Epithelial cell of prostate (primary cell): ENCODE data around the gene MAP3K20.

GRCh38 chr2:171864397-171864853 lies 29.6 kb downstream of the SLC25A12 start:
- RRBS: no CpG with 5 or more reads among the region's 5 CpGs

GRCh38 chr2:172226199-172226636 lies 123.5 kb upstream of the DLX2 start:
- RRBS: no CpG with 5 or more reads among the region's 6 CpGs

- RRBS: no CpG with 5 or more reads among the region's 5 CpGs
These were observed 87.8 kb upstream of the ITGA6 start for GRCh38 chr2:172339521-172340017.

- RRBS: no CpG with 5 or more reads among the region's 10 CpGs
These were observed 34.4 kb downstream of the ITGA6 start for GRCh38 chr2:172461672-172462355.

DNA sequence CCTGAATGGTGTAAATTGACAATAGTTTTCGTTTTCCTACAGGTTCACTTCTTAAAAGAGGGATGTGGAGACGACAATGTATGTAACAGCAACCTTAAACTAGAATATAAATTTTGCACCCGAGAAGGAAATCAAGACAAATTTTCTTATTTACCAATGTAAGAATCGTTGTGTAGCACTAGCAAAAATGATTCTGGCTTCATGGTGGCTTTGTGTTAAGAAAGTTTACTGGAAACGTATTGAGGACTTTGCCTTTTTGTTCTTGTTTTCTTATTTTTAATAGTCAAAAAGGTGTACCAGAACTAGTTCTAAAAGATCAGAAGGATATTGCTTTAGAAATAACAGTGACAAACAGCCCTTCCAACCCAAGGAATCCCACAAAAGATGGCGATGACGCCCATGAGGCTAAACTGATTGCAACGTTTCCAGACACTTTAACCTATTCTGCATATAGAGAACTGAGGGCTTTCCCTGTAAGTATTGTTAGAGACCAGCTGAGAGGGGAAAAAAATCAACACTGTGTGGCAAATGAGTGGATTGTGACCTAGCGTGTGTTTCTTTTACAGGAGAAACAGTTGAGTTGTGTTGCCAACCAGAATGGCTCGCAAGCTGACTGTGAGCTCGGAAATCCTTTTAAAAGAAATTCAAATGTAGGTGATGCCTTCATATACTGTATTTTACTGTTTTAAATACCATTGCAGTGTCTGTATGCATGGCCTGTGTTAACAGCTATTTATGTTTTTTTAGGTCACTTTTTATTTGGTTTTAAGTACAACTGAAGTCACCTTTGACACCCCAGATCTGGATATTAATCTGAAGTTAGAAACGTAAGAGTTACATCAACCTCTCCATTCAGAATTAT lies 59.8 kb downstream of the ITGA6 start:
- RRBS: no CpG with 5 or more reads among the region's 12 CpGs

DNA sequence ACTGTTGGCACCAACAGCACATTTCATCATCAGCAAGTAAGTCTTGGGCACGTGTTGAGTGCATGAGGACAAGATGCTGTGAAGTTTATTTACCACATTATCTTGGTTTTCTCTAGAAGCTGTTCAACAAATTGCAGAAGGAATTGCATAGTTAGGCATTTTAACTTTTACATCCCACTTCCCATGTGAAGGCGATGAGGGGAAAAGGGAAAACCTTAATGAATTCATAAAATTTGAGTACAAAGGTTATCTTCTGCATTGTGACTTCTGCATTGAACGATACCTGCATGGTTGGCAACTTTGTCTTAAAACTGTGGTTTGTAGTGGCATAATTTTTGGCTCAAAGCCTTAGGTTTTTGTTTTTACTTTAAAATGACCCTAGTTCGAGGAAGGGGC lies 947 bp downstream of the PDK1 start:
- RRBS: no CpG with 5 or more reads among the region's 4 CpGs

- RRBS: no CpG with 5 or more reads among the region's 6 CpGs
These were observed 58.4 kb downstream of the PDK1 start for GRCh38 chr2:172614168-172614730.

DNA sequence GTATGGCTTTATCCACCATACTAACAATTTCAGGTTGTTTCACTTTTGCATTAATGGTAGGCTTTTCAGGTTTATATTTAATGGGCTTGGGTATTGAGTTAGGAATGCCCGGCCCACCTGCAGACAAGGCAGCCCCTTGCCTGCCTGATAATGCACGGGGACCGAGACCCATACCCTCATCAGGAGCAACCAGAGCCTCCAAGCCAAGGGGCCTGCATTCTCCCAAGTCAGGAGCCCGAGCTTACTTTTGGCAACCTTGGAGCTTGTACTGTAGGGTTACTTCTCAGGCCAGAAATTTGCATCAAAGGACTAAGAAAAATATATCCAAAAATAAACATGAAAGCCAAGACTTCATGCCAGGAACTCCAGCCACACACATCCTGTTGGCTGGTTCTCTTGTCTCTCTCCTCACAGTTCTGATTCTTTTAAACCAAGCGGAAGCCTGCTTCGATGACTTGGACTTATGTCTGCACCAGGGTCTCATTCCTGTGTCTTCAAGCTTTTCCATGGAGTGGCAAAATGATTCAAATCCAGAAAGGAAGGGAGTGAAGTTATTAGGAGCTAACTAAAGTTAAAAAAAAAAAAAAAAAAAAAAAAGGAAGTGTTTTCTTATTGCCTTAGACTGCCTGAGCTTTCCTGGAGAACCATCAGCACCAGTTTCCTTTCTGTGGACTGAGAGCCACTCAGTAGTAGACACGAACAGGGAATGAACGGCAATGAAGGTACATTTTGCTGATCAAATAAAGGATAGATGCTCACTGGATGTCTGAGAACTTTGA lies 85.7 kb downstream of the RAPGEF4 start:
- RRBS: no CpG with 5 or more reads among the region's 8 CpGs

DNA sequence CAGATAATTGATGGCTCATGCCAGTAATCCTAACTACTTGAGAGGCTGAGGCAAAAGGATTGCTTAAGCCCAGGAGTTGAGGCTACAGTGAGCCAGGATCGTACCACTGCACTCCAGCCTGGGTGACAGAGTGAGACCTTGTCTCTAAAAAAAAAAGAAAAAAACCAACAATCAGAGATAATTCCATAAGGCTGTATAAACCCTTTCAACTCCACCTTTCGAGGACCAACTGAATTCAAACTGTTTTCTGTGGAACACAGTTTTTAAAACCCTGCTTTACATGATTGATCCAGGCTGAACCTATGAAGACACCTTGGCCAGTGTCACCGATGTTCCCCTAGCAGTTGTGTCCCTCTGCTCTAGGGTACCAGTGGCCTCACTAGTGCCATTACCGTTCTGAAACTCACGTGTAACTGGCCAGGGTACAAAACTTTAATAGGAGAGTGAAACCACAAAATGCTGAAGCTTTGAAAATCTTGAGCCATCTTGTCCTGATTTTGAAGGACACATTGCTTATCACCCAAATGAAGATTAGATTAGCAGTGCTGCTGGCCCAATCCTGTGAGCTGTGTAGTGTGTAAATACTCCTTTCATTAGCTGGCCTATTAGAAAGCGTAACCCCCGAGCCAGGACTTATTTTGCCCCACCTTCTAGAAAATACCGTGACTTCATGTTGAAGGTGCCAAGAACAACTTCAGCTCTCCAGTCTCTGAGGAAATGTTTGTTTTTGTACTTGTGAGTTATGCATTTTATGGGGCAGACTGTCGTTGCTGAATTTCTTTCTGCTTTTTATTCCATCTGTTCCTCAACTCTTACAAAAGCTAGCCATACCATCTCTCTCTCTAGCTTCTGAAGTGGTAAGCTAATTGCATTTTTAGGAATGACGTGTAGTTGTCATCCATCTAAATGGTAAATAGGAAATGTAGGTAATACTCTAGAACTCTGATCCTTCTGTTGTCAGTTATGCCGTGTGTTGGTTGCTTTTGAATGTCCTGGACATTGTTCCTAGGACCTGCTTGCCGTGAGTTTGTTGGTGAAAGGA lies 147.8 kb upstream of the MAP3K20 start:
- RRBS: no CpG with 5 or more reads among the region's 12 CpGs

DNA sequence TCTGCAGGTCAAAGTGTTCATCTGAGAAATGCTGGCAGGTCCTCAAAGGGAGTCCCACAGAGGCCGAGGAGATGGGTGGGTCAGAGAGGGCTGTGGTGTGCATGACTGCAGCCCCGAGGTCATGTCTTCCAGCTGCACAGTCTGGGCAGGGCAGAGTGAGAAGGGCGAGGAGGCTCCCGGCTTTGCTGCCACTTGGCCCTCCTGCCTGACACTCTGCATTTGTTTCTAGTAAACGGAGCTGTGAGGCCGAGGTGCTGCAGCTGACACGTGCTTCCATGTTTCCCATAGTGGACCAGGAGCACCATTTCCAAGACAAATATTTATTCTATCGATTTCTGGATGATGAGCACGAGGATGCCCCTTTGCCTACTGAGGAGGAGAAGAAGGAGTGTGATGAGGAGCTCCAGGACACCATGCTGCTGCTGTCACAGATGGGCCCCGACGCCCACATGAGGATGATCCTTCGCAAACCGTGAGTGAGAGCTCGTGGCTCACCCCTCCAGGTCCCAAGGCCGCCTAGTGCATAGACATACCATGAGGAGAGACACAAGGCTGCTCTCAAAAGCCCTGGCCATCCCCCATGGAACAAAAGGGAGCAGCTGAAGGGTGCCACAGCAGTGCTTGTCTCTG lies 108.6 kb upstream of the MAP3K20 start:
- RRBS: no CpG with 5 or more reads among the region's 15 CpGs

- RRBS: 2% methylated on average over 14 of the region's 66 CpGs
These were observed at the start of gene MAP3K20 for GRCh38 chr2:173075608-173076152. Gene MAP3K20, plus strand, starts transcription at chr2:173075846.

GRCh38 chr2:173192064-173192539 lies 116.5 kb downstream of the MAP3K20 start:
- RRBS: no CpG with 5 or more reads among the region's 4 CpGs

DNA sequence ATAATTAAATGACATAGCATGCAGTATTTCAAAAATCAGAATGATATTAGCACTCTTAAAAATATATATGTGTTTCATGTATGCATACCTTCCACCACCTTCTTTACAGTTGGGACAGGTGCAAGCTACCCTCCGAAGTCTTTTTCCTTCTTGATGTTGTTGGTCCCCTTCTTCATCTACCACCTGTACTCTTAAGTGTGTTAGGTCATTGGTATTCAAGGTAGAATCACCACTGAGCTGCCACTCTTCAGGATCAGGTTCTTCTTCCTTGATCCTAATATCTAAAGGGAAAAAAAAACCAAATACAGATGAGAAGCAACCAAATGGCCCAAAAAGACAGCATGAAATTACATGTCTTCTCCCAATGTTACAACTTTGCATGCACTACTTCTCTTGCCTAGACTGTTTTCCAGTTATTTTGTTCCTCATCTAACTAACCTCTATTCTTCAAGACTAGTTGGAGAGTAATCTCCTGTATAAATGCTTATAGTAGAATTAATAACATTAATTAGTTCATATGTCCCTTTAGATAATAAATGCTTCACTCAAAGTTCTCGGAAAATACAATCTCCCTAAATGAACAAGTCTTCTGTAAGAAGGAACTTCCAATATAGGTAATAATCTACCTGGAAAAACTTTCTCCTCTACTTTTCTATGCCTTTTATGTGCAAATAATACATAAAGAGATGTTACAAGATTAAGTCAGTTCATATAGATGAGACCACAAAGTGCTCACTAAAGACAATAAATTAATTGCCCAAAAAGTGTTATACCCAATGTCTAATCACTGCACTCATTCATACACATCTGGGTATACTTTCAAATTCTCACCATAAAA lies 46.4 kb downstream of the SP3 start:
- RRBS: no CpG with 5 or more reads among the region's 2 CpGs

GRCh38 chr2:173943156-173943940 lies 21.8 kb downstream of the SP3 start:
- RRBS: no CpG with 5 or more reads among the region's 6 CpGs

GRCh38 chr2:173957472-173957846 lies 7.7 kb downstream of the SP3 start:
- RRBS: no CpG with 5 or more reads among the region's 2 CpGs

DNA sequence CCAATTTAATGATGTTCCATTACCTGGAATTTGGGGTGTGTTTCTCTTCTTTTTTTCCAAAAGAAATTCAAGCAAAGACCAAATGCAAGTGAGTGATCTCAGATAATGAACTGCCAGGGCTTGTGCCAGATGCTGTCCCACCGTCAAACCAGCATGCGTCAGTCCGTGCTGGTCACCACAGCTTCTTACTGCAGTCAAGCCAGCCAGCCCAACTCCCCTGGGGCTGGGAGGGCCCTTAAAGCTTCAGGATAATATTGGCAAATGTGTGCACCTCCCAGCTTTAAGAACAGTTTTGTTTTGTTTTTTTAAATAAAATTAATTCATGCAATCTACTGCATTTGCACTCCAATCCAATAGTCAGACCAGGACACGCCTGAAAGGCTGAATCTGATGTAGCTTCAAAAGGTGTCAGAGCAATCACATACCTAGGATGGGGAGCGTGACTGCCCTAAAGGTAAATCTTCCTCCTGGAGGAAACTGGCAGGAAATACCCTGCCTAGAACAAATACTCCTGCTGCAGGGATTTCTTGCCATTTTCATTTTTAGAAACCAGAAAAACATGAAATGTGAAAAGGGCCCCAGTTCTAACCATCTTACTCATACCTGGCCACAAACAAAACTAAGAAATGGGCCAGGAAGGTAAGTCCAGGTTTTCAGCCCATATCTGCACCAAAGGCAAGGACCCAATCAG lies 26.9 kb upstream of the SP3 start:
- RRBS: no CpG with 5 or more reads among the region's 5 CpGs

DNA sequence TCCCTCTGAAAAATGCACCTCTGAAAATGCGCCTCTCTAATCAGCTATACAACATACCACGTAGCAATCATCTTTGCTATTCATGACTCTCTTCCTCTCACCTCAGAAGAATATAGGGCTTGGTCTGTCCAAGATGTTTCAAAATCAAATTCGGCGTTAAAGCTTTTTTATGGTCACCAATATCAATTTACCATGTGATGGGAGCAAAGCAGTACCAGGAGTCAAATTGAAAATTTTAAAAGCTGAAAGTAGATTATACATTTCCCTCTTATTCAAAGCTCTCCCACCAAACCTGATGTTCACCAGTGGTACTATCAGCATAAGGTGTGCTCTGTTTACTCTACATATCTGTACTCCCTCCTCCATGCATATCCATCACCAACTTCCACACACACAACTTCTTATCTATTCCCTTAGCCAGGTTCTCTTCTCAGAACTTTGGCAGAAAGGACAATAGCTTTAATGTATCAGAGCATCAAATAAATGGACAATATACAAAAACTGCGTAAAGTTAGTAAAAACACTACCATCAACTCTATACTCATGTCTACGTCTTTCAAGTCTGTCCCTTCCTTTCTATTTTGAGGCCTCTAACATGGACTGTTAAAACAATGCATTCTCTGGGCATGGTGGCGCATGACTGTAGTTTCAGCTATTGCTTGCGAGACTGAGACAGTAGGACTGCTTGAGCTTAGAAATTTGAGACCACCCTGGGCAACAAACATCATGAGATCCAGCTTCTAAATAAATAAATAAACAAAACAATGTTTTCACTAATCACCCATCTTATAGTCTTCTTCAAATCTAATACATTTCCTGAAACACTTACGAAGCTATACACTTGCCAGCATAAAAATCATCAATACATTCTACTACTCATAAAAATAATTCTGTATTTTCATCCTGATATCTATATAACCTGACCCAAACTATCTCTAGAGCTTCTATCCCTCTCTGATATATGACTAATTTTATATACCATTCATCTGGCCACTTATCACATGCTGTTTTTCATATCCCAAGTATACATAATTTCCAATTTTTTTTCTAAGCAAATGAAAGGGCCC lies 39.6 kb downstream of the OLA1 start:
- RRBS: no CpG with 5 or more reads among the region's 9 CpGs

- RRBS: no CpG with 5 or more reads among the region's 2 CpGs
These were observed 15.6 kb downstream of the SP9 start for GRCh38 chr2:174350403-174350796.

DNA sequence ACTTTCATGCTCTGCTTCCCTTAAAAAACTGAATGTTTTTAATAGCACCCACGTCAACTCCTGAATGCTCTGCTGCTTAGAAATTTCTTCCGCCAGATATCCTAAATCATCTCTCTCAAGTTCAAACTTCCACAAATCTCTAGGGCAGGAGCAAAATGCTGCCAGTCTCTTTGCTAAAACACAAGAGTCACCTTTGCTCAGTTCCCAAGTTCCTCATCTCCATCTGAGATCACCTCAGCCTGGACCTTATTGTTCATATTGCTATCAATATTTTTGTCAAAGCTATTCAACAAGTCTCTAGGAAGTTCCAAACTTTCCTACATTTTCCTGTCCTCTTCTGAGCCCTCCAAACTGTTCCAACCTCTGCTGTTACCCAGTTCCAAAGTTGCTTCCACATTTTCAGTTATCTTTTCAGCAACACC lies 30.3 kb downstream of the SP9 start:
- RRBS: no CpG with 5 or more reads among the region's 2 CpGs

DNA sequence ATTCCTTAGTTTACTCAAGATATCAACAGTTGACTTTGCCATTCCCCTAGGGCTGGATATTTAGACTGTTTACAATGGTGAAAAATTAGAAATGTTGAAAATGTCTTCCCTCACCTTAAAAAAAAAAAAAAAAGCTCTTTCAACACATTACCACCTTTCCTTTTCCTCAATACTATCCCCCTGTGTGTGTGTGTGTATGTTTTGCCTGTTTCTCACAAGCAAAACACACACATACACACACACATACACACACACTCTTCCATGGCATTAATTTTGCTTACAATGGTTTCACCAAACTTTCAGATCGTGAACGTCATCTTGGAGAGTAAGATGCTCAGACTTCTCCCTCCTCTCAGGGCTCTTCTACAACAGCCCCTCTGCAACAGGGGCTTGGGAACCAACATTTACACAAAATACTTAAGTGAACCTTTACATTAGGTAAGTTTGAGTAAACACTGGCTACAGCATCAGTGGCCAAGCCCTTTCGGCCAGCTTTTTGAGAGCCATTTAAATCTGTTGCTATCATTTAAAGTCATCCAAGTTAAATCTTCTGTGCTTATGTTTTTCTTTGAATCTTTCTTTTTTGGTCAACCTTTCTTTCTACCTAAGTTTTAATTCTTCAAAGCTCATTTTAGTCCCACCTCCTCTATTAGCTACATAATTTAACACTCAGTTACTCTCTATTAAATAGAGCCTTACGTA lies 21.7 kb downstream of the CIR1 start:
- RRBS: no CpG with 5 or more reads among the region's 4 CpGs